Stomach (tissue), 7 donors: ENCODE results near the genes PCDH1 and GNPDA1.

GRCh38 chr5:141560028-141561530 is 58.2 kb downstream of the DIAPH1 start:
- PRO-cap: unidirectional peak, minus-strand start at chr5:141560875
- RAMPAGE, long total RNA, 5 experiments: no peak in any of the 5 experiments
- RRBS: no CpG with 5 or more reads among the region's 10 CpGs

- PRO-cap: no peak
- RAMPAGE, long total RNA, 5 experiments: no peak in any of the 5 experiments
- RRBS: no CpG with 5 or more reads among the region's 4 CpGs
Observed at GRCh38 chr5:141582069-141582715, 36.6 kb downstream of the DIAPH1 start.

- PRO-cap: no peak
- RAMPAGE, long total RNA, 5 experiments: no peak in any of the 5 experiments
- RRBS: no CpG with 5 or more reads among the region's 5 CpGs
Observed at GRCh38 chr5:141821320-141821964, 56.8 kb downstream of the PCDH1 start.

- PRO-cap: no peak
- RAMPAGE, long total RNA, 5 experiments: start-site peak on the minus strand in 1 of 5 experiments, at chr5:141863422-141863469 at its widest, 18 reads per replicate
- RRBS: no CpG with 5 or more reads among the region's 18 CpGs
Observed at GRCh38 chr5:141862996-141863600, 15.1 kb downstream of the PCDH1 start.

GRCh38 chr5:141870739-141871257 is 7.4 kb downstream of the PCDH1 start:
- PRO-cap: bidirectional peak, plus-strand start at chr5:141871111, minus-strand start at chr5:141870994
- RAMPAGE, long total RNA, 5 experiments: no peak in any of the 5 experiments
- RRBS: no CpG with 5 or more reads among the region's 4 CpGs

GRCh38 chr5:141878332-141878729 is at the start of gene PCDH1:
Gene PCDH1 (minus strand): TSS chr5:141878410.
- PRO-cap: bidirectional peak, plus-strand start at chr5:141878567, minus-strand start at chr5:141878408
- RAMPAGE, long total RNA, 5 experiments: start-site peak on the minus strand in 1 of 5 experiments, at chr5:141878402-141878410 at its widest, 12 reads per replicate
- RRBS: 2% methylated on average over 13 of the region's 44 CpGs

GRCh38 chr5:142012918-142013228 is at the start of gene GNPDA1:
Gene GNPDA1 (minus strand): TSS chr5:142013027.
- PRO-cap: bidirectional peak, plus-strand start at chr5:142013133, minus-strand start at chr5:142012992
- RAMPAGE, long total RNA, 5 experiments: start-site peak on the minus strand in 3 of 5 experiments, at chr5:142013007-142013061 at its widest, 77 to 139 reads per replicate
- RRBS: under 1% methylated on average over 32 of the region's 38 CpGs

DNA sequence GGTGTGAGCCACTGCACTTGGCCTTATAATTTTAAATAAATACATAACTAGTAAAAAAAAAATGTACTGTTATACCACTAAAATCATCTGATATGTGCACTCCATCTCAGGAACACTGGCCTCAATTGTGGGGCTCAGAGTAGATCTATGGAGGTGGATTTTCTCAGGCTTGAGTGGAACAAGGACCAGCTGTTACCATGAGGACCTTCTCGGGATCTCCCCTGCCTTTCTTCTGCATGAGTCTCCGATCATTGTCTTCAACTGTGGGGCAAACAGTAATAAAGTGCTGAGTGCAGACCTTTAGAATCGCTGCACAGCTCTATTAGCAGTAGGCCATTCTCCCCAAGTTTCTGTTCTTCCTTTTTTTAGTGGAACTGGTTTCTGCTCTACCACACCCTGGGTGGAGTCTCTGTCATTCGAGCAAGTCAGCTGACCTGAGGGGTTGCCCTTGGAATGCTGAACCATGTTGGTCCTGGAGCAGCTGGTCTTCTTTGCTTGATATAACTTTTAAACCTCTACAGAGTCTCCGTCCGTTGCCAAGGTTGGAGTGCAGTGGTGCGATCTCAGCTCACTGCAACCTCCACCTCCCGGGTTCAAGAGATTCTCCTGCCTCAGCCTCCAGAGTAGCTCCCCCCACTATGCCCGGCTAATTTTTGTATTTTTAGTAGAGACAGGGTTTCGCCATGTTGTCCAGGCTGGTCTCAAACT is 33.3 kb upstream of the GNPDA1 start:
- PRO-cap: no peak
- RAMPAGE, long total RNA, 5 experiments: no peak in any of the 5 experiments
- RRBS: no CpG with 5 or more reads among the region's 10 CpGs

DNA sequence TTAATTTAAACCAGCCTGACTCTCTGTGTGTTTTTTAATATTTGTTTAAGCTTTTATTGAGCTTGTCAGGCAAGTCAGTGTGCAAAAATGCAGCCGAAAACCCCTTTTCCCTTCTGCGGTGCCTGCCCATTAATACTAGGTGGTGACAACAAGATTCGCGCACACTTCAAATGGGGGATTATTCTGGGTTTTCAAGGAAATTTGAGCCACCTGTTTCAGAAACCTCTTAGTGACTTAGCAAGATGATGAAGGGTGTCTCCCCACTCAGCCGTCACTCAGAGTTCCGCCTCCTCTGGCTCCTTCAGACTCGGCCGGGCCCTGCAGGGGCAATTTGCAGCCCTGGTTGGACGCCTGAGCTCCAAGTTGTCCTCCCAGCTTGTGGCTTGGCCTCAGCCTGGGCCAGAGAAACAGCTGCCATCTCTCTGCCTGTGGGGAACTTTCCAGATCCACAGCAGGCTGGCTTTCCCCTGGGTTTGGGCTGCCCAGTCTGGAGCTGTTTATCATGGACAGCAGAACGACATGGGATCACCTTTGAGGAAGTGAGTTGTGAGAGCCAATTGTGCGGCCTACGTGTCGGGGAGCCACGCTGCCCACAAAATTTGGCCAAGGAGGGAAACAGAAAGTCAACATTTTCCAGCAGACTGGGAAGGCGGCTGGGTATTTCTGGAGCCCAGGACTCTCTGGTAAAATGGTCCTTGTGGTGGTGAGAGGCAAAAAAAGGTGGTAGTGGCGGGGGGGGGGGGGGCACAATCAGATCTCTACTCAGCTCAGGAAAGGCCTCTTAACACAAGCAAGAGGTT is 75.8 kb downstream of the SPRY4 start:
- PRO-cap: no peak
- RAMPAGE, long total RNA, 5 experiments: no peak in any of the 5 experiments
- RRBS: no CpG with 5 or more reads among the region's 16 CpGs

GRCh38 chr5:142312783-142313706 is 11.8 kb downstream of the SPRY4 start:
- PRO-cap: unidirectional peak, plus-strand start at chr5:142313501
- RAMPAGE, long total RNA, 5 experiments: start-site peak on the minus strand in 2 of 5 experiments, at chr5:142312755-142313201 at its widest, 14 to 26 reads per replicate
- RRBS: no CpG with 5 or more reads among the region's 17 CpGs

- PRO-cap: bidirectional peak, plus-strand start at chr5:142357248, minus-strand start at chr5:142356852; bidirectional peak, plus-strand start at chr5:142357333, minus-strand start at chr5:142357336
- RAMPAGE, long total RNA, 5 experiments: no peak in any of the 5 experiments
- RRBS: 2% methylated on average over 48 of the region's 89 CpGs
Observed at GRCh38 chr5:142356659-142357526, 32.1 kb upstream of the SPRY4 start.

- PRO-cap: no peak
- RAMPAGE, long total RNA, 5 experiments: no peak in any of the 5 experiments
- RRBS: no CpG with 5 or more reads among the region's 10 CpGs
Observed at GRCh38 chr5:142360747-142361282, 36.0 kb upstream of the SPRY4 start.

DNA sequence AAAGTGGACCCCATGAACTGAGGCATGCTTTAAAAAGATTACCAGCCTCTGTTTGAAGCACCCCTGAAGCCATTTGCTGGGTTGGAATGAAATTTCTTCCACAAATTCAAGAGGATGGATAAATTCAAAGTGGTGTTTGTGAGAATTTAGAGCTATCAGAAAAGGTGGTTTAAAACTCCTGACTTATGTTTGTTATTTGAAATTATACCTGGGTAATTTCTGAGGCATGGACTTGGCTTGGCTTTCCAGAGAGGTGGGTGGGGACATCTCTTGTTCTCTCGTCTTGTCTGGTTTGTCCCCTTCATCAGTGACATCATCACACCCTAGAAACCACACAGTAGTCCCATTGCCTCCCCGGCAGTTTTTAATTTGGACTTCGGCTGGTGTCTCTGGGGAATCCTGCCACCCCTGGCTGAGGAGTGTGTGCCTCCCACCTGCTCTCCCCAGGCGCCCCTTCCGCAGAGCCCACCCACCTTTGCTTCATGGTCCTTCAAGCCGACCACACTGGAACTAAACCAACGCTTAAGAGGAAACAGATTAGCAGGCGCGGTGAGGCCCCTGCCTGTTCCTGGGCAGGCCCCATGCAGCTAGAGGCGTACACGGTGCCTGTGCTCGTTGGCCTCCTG is 107.4 kb upstream of the SPRY4 start:
- PRO-cap: no peak
- RAMPAGE, long total RNA, 5 experiments: no peak in any of the 5 experiments
- RRBS: no CpG with 5 or more reads among the region's 12 CpGs

- PRO-cap: no peak
- RAMPAGE, long total RNA, 5 experiments: no peak in any of the 5 experiments
- RRBS: no CpG with 5 or more reads among the region's 7 CpGs
Observed at GRCh38 chr5:142540973-142541536, 144.8 kb downstream of the FGF1 start.

DNA sequence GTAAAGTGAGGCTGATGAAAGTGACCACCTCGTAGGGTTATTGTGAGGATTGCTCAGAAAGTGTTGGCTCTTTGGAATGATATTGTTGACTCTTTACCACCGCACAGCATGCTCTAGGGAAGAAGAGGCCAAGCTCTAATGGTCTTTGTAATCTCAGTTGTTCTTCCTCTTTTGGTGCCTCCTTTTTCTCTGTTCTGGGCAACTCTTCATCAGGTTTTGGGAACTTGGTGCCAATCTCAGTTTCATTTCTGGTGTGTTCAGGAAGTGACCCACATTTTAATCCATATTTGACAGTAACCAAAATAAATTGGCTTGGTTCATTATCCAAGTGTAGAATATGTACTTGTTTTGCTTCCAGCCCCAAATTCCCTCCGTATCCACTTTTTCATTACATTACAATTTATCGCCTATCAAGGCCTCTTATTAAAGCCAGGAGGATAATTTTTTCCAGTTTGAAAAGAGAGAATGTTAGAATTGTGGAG is 25.1 kb downstream of the ARHGAP26 start:
- PRO-cap: no peak
- RAMPAGE, long total RNA, 5 experiments: no peak in any of the 5 experiments
- RRBS: no CpG with 5 or more reads among the region's 4 CpGs

DNA sequence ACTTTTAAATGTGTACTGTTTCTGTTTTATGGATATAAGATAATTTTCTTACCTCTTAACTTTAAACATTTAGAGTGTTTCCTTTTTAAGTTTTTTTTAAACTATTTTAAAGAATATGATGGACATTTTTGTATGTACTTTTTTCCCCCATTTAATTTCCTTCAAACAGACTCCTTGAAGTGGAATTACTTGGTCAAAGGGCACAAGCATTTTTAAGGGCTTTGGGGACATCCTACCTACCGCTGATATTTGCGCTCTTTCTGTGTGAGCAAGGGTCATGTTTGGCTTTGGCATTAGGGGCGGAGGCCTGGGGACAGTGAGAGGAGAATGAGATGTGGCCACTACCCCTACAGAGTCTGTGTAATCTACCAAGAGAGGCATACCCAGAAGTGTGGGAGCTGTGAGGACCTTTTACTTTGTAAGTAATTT is 63.2 kb downstream of the ARHGAP26 start:
- PRO-cap: no peak
- RAMPAGE, long total RNA, 5 experiments: no peak in any of the 5 experiments
- RRBS: no CpG with 5 or more reads among the region's 3 CpGs

- PRO-cap: unidirectional peak, plus-strand start at chr5:142837498
- RAMPAGE, long total RNA, 5 experiments: no peak in any of the 5 experiments
- RRBS: no CpG with 5 or more reads among the region's 9 CpGs
Observed at GRCh38 chr5:142837158-142837760, 67.1 kb downstream of the ARHGAP26 start.

GRCh38 chr5:142843066-142844006 is 73.2 kb downstream of the ARHGAP26 start:
- PRO-cap: no peak
- RAMPAGE, long total RNA, 5 experiments: no peak in any of the 5 experiments
- RRBS: no CpG with 5 or more reads among the region's 5 CpGs

DNA sequence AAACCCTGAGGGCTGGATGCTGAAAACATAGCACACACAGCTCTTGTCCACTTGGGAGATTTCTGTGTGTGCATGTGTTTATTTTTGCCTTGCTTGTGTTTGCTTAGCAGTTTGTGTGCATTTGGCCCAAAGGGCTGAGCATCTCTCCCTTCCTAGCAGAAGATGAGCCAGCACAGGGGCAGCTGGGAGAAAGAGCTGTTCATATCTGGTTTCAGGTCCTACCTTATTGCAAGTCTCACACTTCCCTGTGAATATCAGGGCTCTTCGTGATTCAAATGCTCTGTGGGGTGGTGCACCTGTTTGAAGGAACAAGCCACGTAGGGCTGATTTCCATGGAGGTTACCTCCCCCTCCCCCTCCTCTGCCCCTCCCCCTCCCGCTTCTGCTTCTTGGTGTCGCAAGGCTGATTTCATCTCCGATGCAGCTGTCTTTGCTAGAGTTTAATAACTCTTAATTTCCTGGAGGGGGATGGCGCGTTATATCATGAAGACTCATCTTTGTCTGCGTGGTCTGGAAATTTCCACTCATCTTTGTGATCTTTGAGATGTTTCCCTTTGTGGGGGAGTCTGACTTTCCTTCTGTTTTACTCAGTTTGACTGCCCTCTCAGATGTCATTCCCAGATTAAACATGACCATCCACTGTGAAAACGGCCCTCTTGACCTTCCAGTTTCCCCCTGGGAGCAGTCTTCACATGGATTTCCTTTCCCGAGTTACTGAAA is 296.7 kb downstream of the ARHGAP26 start:
- PRO-cap: no peak
- RAMPAGE, long total RNA, 5 experiments: no peak in any of the 5 experiments
- RRBS: no CpG with 5 or more reads among the region's 10 CpGs

GRCh38 chr5:143183319-143183995 is 220.0 kb downstream of the NR3C1 start:
- PRO-cap: no peak
- RAMPAGE, long total RNA, 5 experiments: no peak in any of the 5 experiments
- RRBS: 35% methylated on average over 2 of the region's 13 CpGs